Skeletal muscle satellite cell (primary cell): ENCODE measurements around the genes CAVIN1 and NAGLU.

GRCh38 chr17:42266721-42267774 lies 9.1 kb downstream of the STAT5B start:
- CAGE, long polyA plus RNA, result no peak

GRCh38 chr17:42286210-42286821 lies 2.0 kb upstream of the STAT5A start:
- CAGE, long polyA plus RNA, result no peak

GRCh38 chr17:42303775-42304683 lies 15.7 kb downstream of the STAT5A start:
- CAGE, long polyA plus RNA, result no peak

GRCh38 chr17:42313632-42314113 lies 25.4 kb downstream of the STAT5A start:
- CAGE, long polyA plus RNA, result no peak

GRCh38 chr17:42319591-42320462 lies 31.5 kb downstream of the STAT5A start:
- CAGE, long polyA plus RNA, result no peak

- CAGE, long polyA plus RNA, result no peak
These were observed 494 bp downstream of the STAT3 start for GRCh38 chr17:42387654-42388242.

DNA sequence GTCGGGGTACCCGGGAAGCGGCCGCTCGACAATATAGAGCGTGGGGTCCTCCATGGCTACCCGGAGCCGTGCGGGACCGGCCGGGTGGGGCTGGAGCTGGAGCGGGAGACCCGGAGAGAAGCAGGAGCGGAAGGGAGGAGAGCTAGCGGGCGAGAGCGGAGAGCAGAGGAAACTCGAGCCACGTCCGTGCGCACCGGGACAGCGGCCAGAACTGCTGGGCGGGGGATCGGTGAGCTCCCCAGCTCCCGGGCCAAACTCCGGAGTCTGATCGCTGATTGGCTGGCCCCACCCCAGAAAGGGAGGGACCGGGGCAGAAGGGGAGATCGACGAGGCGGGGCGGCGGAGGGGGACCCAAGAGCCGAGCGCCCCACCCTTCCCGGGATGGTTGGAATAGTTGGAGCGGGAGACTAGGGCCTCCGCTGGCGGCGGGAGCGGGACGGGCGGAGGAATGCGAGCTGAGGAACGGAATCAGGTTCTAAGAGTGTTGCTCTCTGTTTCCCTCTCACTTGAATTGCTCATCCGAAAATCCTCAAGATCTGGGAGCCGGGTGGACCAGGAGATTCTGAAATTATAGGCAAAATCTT lies at the start of gene CAVIN1:
CAVIN1 (minus strand) TSS at position 213 of the 584 bp plus-strand sequence.
- CAGE, long polyA plus RNA, result start-site peak on the minus strand centred at position 178 of the sequence, 102 bp wide, 691 and 190 reads in 2 replicates

DNA sequence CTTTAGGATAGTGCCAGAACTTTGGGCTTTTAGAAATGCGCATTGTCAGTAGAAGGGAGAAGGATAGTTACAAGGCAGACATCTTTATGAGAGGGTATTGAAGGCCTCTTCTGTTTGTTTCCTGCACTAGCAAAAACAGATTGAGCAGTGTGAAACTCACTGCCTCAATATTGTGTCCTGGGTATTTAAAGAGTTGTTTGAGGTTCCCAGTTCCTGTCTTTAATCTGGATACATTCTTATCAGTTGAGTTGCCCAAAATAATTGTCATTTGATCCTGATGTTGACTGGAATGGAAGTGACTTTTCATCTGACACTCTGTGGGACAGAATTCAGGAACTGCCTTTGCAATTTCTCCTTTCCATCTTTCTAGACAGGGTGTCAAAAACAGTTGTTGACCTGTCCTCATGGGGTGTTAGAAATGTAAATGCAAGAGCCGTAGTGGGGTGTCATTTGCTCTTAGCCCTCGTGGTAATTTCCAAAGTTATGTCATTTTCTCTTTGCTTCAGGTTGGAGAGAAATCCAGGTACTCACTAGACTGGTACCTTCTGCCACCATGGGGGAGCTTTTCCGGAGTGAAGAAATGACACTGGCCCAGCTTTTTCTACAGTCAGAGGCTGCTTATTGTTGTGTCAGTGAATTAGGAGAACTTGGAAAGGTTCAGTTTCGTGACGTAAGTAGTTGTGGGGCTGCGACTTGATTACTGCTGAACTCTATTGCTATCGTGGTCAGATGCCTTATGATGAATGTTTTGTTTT lies 1.8 kb downstream of the ATP6V0A1 start:
- CAGE, long polyA plus RNA, result no peak

DNA sequence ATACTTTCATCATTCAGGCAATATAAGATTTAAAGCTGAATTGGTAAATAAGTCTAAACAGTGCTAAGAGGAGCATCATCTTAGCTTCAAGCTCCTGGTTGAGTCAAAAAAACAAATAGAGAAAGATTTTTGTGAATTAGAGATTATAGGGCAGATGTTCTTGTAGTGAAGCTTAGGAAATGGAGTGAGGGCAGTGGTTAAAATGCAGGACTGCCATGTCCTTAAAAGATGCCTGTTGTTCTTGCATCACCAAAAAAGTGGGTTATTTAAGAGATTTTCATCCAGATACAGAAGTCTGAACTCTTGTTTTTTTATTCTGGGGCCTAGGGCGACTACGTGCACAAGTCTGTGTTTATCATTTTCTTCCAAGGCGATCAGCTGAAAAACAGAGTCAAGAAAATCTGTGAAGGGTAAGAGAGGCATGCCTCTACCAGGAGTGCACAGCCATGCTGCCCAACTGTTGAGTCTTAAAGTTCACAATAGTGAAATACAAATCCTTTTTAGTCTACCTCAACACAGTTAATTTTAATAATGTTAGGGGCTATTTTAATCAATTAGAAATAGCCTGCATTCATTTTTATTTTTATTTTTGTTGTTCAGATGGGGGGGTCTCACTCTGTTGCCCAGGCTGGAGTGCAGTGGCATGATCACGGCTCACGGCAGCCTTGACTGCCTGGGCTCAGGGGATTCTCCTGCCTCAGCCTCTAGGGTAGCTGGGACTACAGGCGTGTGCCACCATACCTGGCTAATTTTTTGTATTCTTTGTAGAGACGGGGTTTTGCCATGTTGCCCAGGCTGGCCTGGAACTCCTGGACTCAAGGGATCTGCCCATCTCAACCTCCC lies 21.9 kb downstream of the ATP6V0A1 start:
- CAGE, long polyA plus RNA, result no peak

DNA sequence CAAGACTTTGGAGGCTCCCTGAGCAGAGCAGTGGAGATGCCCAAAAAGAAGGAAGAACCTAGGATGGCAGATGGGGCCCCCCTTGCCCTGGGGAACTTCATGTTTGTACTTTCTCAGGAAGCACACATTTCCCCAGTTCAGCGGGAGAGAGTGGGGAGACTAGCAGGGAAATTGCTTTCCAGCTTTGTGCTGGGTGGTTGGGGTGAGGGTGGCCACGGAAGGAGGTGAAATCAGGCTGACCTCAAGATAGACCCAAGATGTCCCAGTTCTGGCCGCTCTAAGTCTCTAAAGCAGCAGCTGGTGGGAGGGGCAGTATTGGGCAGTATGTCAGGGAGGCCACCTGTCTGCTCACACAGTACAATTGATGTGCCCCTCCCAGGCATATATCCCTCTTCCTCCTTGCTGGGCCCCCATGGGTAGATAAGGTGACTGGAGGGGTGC lies 17.2 kb upstream of the NAGLU start:
- CAGE, long polyA plus RNA, result no peak

- CAGE, long polyA plus RNA, result no peak
These were observed 16.2 kb upstream of the NAGLU start for GRCh38 chr17:42519565-42520453.

DNA sequence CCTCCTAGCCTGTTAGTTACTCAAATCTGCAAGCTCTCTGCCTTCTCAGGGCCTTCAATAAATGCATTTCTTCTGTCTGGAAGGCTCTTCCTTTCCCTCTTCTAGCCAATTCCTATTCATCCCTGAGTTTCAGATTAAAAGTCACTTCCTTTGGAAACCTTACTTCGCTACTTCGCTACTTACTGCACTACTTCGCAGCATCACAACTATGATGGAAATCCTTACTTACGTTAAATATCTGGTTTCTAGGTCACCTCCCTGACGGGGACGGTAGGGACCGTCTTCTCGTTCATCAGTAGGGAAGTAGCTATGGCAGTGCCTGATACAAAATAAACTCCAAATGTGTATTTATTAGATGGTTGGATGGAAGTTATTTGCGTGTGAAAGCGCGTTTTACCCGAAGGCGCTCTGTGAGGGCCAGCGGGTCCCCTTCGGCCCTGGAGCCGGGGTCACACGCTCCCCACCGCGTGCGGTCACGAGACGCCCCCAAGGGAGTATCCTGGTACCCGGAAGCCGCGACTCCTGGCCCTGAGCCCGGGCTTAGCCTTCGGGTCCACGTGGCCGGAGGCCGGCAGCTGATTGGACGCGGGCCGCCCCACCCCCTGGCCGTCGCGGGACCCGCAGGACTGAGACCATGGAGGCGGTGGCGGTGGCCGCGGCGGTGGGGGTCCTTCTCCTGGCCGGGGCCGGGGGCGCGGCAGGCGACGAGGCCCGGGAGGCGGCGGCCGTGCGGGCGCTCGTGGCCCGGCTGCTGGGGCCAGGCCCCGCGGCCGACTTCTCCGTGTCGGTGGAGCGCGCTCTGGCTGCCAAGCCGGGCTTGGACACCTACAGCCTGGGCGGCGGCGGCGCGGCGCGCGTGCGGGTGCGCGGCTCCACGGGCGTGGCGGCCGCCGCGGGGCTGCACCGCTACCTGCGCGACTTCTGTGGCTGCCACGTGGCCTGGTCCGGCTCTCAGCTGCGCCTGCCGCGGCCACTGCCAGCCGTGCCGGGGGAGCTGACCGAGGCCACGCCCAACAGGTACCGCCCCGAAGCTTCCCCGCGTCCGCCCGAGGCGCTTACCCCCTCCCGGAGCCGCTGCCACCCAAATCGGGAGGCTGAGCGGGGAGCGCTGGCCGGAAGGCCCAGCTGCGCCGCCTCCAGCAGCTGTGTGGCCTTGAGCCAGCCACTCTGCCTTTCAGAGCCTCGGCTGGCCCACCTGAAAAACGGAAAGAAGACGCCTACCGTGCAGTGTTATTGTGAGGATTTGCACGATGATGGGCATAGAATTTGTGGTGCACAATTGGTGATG lies at the start of gene NAGLU:
NAGLU (plus strand) TSS at position 603 of the 1,288 bp plus-strand sequence.
- CAGE, long polyA plus RNA, result start-site peak on the plus strand centred at position 615 of the sequence, 41 bp wide, 151 and 233 reads in 2 replicates

- CAGE, long polyA plus RNA, result no peak
These were observed 2.0 kb downstream of the NAGLU start for GRCh38 chr17:42537919-42538655.

DNA sequence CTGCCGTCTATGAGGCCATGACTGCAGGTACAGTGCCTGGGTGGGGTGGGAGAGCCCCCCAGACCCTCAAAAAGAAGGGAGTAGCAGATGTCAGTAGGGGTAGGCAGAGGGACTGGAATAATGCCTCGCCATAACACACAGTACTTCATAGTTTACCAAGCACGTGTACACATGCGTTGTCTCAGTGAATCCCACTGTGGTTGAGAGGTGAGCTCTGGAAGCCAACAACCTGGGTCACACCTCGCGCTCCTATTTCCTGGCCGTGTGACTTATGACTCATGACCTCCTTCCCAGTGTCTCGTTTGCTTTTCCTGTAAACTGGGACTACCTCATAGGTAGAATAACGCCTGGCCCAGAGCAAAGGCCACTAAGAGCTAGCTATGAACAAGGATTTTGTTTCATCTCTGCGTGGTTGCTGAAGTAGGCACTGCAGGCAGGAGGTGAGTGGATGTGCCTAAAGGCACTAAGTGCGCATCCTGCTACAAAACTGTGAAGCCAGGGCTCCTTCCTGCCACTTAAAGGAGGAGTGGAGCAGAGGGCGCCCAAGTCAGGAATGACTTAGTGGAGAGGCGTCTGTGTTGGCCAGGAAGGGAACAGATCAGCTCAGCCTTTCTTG lies 5.2 kb downstream of the NAGLU start:
- CAGE, long polyA plus RNA, result no peak

DNA sequence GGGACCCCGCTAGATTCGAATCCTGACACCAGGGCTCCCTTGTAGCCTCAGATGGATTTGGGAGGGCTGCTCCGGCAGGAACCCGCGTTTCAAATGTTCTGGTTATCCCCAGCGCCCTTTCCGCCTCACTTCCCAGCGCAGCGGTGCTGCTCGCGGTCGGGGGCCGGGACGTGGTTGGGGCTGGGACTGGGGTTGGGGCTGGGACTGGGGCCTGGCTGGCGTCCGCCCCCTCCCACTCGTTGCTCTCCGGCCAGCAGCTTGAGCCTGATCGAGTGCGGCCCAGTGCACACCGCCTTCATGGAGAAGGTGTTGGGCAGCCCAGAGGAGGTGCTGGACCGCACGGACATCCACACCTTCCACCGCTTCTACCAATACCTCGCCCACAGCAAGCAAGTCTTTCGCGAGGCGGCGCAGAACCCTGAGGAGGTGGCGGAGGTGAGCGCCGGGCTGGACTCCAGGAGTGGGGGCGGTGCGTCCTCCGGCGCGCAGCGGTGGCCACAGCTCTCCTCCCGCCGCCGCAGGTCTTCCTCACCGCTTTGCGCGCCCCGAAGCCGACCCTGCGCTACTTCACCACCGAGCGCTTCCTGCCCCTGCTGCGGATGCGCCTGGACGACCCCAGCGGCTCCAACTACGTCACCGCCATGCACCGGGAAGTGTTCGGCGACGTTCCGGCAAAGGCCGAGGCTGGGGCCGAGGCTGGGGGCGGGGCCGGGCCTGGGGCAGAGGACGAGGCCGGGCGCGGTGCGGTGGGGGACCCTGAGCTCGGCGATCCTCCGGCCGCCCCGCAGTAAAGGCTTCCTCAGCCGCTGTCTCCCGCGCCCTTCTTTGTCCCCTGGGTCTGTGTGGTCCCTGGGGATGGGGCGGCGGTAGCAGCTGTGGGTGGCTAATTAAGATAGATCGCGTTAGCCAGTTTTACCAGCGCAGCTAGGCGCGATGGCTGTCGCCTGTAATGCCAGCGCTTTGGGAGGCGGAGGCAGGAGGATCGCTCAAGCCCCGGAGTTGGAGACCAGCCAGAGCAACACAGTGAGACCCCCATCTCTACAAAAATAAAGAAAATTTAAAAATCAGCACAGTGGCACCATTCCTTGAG lies 1.8 kb downstream of the HSD17B1 start:
- CAGE, long polyA plus RNA, result start-site peak on the minus strand centred at position 600 of the sequence, 36 bp wide, 63 and 26 reads in 2 replicates

- CAGE, long polyA plus RNA, result no peak
These were observed 6.2 kb downstream of the PLEKHH3 start for GRCh38 chr17:42670558-42671122.

DNA sequence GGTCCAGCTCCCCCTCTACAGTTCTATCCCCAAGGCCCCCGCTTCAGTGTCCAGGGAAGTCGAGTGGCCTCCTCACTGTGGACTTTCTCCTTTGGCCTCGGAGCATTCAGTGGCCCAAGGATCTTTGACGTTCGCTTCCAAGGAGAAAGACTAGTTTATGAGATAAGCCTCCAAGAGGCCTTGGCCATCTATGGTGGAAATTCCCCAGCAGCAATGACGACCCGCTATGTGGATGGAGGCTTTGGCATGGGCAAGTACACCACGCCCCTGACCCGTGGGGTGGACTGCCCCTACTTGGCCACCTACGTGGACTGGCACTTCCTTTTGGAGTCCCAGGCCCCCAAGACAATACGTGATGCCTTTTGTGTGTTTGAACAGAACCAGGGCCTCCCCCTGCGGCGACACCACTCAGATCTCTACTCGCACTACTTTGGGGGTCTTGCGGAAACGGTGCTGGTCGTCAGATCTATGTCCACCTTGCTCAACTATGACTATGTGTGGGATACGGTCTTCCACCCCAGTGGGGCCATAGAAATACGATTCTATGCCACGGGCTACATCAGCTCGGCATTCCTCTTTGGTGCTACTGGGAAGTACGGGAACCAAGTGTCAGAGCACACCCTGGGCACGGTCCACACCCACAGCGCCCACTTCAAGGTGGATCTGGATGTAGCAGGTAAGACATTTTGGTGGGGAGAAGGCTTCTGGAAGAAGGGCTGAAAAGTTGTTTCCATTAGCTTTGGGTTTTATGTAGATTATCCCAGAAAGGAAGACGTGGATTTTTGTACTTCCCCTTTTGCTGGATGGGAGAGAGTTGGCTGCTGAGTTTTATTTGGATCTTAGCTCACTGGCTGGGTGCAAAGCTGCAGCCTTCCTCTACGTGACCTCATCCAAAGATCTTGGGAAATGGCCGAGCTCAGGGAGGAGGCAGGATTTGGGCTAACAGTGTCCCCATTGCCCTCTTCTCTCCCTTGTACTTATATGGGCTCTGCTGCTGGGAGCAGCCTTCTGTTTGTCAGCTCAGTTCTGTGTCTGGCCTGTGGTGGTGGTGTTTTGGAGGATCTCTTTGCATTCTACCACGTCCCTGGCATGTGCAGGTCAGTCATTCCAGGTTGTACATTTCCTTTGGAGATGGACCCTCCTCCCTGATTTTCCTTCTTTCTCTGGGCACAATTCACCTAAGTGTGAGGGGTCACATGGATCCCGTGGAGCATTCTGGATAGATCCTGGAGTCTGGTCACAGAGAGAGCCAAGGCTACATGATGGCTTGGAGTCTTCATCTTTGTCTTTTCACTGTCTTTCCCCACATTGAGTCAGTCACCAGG lies 1.7 kb downstream of the AOC3 start:
- CAGE, long polyA plus RNA, result no peak

- CAGE, long polyA plus RNA, result no peak
These were observed 241 bp upstream of the G6PC1 start for GRCh38 chr17:42900431-42900684.

DNA sequence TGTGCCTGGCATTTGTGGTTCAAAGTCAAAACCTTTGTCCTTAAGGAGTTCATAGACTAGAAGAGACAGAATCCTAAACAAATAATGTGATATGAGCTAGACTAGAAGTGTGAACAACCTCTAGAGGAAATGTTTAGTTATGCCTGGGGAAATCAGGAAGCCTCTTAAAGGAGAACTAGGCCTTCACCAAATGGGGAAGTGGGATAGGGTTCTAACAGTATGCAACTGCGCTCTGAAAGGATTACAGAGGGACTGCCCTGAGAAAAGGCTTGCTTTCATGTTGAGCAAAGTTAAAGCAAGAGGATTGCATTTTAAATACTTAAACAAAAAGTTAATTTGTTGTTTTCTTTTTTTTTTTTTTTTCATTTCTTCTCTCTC lies 4.9 kb downstream of the RUNDC1 start:
- CAGE, long polyA plus RNA, result no peak

DNA sequence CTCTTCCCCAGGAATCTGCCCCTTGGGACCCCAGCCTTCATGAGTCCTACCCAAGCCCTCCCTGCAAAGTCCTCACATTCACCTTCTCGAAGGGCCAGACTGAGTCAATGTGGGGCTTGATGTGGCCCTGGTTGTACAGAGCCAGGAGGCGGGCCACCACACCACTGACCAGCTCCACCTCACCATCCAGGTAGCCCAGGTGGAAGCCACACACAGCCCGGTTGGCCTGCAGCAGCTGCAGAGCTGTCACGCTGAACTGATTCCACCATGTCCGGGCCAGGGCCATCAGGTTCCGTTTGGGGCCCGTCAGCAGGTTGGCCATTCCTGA lies 6.0 kb downstream of the VAT1 start:
- CAGE, long polyA plus RNA, result no peak